Testis (tissue), 5 donors: ENCODE measurements around a stretch of chr4.

- PRO-cap, 3 experiments: no peak in any of the 3 experiments
- RAMPAGE, long total RNA, 2 experiments: start-site peak on the minus strand in 1 of 2 experiments, at chr4:165207000-165207104 at its widest, 6 reads per replicate
- RRBS: no CpG with 5 or more reads among the region's 3 CpGs
Measured at GRCh38 chr4:165206910-165207199, 506 bp upstream of the KLHL2 start.

- PRO-cap, 3 experiments: no peak in any of the 3 experiments
- RAMPAGE, long total RNA, 2 experiments: start-site peak on the plus strand in 1 of 2 experiments, at chr4:165215267-165215519 at its widest, 5 reads per replicate
- RRBS: no CpG with 5 or more reads among the region's 2 CpGs
Measured at GRCh38 chr4:165215137-165215650, 7.8 kb downstream of the KLHL2 start.

GRCh38 chr4:165246575-165247833 is 32.5 kb downstream of the GK3 start:
- PRO-cap, 3 experiments: no peak in any of the 3 experiments
- RAMPAGE, long total RNA, 2 experiments: start-site peak on the plus strand in 1 of 2 experiments, at chr4:165247443-165247944 at its widest, 16 reads per replicate
- RRBS: no CpG with 5 or more reads among the region's 4 CpGs

DNA sequence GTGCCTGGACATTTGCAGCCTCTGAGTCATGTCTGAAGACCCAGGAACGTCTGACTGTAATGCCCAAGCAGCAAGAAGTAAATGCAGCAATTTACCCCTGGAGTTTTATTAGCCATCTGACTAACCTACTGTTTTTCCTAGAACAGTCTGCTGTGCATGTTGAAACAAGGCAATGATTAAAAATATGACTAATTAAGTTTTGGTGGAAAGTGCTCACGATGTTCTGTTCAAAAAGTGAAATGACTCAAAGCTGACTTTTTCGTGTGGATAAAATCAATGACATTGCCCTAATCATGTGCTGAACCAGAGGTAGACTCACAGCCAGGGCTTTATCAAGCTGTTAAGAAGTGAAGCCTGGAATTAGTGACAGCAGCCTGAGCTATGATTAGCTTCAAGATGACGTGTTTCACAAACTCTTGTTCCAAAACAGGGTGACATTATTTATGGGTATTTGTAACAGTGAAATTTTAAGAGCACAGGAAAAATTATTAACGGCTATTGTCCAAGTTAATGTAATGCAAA is 201.7 kb downstream of the CPE start:
- PRO-cap, 3 experiments: no peak in any of the 3 experiments
- RAMPAGE, long total RNA, 2 experiments: no peak in any of the 2 experiments
- RRBS: no CpG with 5 or more reads among the region's 5 CpGs

DNA sequence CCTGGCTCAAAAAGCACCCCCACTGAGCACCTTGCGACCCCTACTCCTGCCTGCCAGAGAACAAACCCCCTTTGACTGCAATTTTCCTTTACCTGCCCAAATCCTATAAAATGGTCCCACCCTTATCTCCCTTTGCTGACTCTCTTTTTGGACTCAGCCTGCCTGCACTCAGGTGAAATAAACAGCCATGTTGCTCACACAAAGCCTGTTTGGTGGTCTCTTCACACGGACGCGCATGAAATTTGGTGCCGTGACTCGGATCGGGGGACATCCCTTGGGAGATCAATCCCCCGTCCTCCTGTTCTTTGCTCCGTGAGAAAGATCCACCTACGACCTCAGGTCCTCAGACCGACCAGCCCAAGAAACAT is 518.0 kb downstream of the SPOCK3 start:
- PRO-cap, 3 experiments: no peak in any of the 3 experiments
- RAMPAGE, long total RNA, 2 experiments: no peak in any of the 2 experiments
- RRBS: no CpG with 5 or more reads among the region's 11 CpGs

- PRO-cap, 3 experiments: no peak in any of the 3 experiments
- RAMPAGE, long total RNA, 2 experiments: no peak in any of the 2 experiments
- RRBS: no CpG with 5 or more reads among the region's 4 CpGs
Measured at GRCh38 chr4:168449982-168450696, 30.2 kb downstream of the DDX60L start.

GRCh38 chr4:168540906-168541426 is 44.1 kb downstream of the PALLD start:
- PRO-cap, 3 experiments: no peak in any of the 3 experiments
- RAMPAGE, long total RNA, 2 experiments: no peak in any of the 2 experiments
- RRBS: no CpG with 5 or more reads among the region's 5 CpGs

DNA sequence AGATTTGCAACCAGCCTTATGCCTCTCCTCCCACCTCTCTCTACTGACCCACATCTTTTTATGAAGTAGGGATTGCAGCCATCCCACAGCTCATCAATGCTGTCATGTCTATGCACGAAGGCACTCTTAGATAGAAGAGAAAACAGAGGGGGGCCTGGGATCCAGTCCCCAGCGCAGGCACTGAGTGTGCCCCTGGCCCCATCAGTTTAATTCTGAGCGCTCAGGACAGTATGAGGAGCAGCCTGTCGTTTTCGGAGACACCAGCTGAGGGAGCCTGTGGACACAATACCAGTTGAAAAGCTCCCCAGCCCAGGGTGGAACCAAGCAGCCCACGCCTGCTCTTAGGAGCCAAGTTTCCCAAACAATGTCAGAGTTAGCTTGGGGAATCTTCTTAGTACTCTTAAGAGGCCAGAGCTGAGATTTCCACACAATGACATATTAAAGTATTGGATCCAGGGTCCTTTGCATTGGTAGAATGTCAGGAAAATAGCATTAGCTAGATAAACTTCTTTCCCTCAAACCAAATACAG is 88.7 kb downstream of the PALLD start:
- PRO-cap, 3 experiments: no peak in any of the 3 experiments
- RAMPAGE, long total RNA, 2 experiments: no peak in any of the 2 experiments
- RRBS: no CpG with 5 or more reads among the region's 6 CpGs

- PRO-cap, 3 experiments: peak in 1 of 3 experiments; most common plus-strand start chr4:168636809 (in 1)
- RAMPAGE, long total RNA, 2 experiments: no peak in any of the 2 experiments
- RRBS: no CpG with 5 or more reads among the region's 7 CpGs
Measured at GRCh38 chr4:168636414-168637385, 139.8 kb downstream of the PALLD start.

DNA sequence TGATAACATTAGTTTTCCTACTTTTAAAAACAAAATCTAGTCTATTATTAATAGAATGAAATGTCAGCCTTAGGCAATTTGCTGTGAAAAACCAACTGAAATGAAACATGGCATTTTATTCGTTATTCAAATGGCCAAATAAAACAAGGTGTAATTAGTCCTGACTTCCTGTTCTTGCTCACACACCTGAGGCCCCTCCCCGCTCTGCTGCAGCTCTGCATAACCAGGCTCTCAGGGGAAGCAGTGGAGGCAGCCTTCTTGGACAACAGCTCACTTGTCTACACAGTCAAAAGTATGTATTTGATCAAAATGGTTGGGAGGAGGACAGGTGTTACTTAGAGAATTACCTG is 157.6 kb downstream of the PALLD start:
- PRO-cap, 3 experiments: no peak in any of the 3 experiments
- RAMPAGE, long total RNA, 2 experiments: no peak in any of the 2 experiments
- RRBS: no CpG with 5 or more reads among the region's 2 CpGs

- PRO-cap, 3 experiments: peak in 3 of 3 experiments; most common plus-strand start chr4:168831334 (in 3)
- RAMPAGE, long total RNA, 2 experiments: no peak in any of the 2 experiments
- RRBS: no CpG with 5 or more reads among the region's 5 CpGs
Measured at GRCh38 chr4:168831020-168831560, 179.0 kb downstream of the CBR4 start.

- PRO-cap, 3 experiments: no peak in any of the 3 experiments
- RAMPAGE, long total RNA, 2 experiments: no peak in any of the 2 experiments
- RRBS: no CpG with 5 or more reads among the region's 12 CpGs
Measured at GRCh38 chr4:168837800-168838516, 172.1 kb downstream of the CBR4 start.

- PRO-cap, 3 experiments: no peak in any of the 3 experiments
- RAMPAGE, long total RNA, 2 experiments: no peak in any of the 2 experiments
- RRBS: no CpG with 5 or more reads among the region's 8 CpGs
Measured at GRCh38 chr4:168848937-168849296, 161.1 kb downstream of the CBR4 start.

DNA sequence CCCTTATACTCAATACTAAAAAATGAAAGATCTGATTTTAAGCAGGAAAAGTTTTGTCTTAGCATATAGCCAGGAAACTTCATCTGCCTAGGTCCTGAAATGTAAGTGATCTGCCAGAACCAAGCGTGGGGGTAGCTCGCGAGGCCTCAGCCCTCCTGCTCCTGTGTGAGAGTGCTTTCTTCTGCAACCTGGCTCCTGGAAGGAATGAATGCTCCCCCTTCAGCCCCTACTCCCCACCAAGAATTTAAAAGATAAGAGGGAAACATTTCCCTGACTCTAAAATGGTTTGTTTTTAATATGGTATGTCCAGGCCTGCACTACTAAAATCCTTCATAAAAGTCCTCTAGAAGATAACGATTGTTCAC is 160.0 kb downstream of the CBR4 start:
- PRO-cap, 3 experiments: no peak in any of the 3 experiments
- RAMPAGE, long total RNA, 2 experiments: no peak in any of the 2 experiments
- RRBS: no CpG with 5 or more reads among the region's 4 CpGs

DNA sequence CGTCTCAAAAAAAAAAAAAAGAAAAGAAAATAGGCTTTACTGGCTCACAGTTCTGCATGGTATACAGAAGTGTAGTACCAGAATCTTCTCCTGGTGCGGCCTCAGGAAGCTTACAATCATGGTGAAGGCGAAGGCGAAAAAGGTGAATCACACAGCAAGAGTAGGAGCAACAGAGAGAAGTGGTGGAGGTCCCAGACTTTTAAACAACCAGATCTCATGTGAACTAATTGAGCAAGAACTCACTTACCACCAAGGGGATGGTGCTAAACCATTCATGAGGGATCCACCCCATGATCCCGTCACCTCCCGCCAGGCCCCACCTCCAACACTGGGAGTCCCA is 110.2 kb downstream of the CBR4 start:
- PRO-cap, 3 experiments: no peak in any of the 3 experiments
- RAMPAGE, long total RNA, 2 experiments: no peak in any of the 2 experiments
- RRBS: no CpG with 5 or more reads among the region's 6 CpGs

GRCh38 chr4:169051948-169052427 is 41.9 kb upstream of the CBR4 start:
- PRO-cap, 3 experiments: no peak in any of the 3 experiments
- RAMPAGE, long total RNA, 2 experiments: no peak in any of the 2 experiments
- RRBS: no CpG with 5 or more reads among the region's 5 CpGs

- PRO-cap, 3 experiments: no peak in any of the 3 experiments
- RAMPAGE, long total RNA, 2 experiments: no peak in any of the 2 experiments
- RRBS: no CpG with 5 or more reads among the region's 7 CpGs
Measured at GRCh38 chr4:169179550-169180196, 91.1 kb downstream of the SH3RF1 start.

- PRO-cap, 3 experiments: no peak in any of the 3 experiments
- RAMPAGE, long total RNA, 2 experiments: no peak in any of the 2 experiments
- RRBS: no CpG with 5 or more reads among the region's 6 CpGs
Measured at GRCh38 chr4:169251362-169251929, 19.3 kb downstream of the SH3RF1 start.

- PRO-cap, 3 experiments: no peak in any of the 3 experiments
- RAMPAGE, long total RNA, 2 experiments: no peak in any of the 2 experiments
- RRBS: no CpG with 5 or more reads among the region's 7 CpGs
Measured at GRCh38 chr4:169259146-169259835, 11.5 kb downstream of the SH3RF1 start.

DNA sequence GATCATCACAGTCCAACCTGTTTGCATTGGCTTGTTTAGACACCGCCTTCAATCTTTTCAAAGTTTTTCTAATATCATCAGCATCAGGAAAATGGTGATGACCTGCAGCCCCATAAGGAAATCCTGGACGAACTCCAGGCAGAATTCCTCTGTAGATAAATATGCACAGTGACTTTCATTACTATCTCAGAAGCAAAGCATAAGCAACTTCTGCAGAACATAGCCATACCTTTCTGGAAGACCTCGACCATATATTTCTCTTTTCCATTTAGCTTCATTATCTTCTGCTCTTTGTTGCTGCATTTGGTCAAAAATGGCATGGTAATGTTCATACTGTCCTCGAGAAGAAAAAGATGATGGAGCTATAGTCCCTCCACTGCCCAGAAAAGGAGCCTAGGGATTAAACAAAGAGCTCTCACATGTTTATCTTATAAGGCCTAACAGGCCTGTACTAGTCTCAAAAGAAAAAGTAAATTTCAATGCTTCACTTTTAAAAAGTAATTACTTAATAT is 56.6 kb downstream of the NEK1 start:
- PRO-cap, 3 experiments: no peak in any of the 3 experiments
- RAMPAGE, long total RNA, 2 experiments: no peak in any of the 2 experiments
- RRBS: no CpG with 5 or more reads among the region's 4 CpGs